ENCODE data around the genes UGT2A2, PRR27 and MUC7.

- RRBS = no CpG with 5 or more reads among the region's 1 CpG
These were observed 544.7 kb downstream of the CENPC start for GRCh38 chr4:67000681-67000890.

GRCh38 chr4:67701633-67701861 lies 592 bp upstream of the UBA6 start:
- RRBS = no CpG with 5 or more reads among the region's 3 CpGs

GRCh38 chr4:68311884-68312480 lies 37.9 kb downstream of the YTHDC1 start:
- RRBS = no CpG with 5 or more reads among the region's 6 CpGs

- RRBS = no CpG with 5 or more reads among the region's 6 CpGs
These were observed 36.6 kb downstream of the YTHDC1 start for GRCh38 chr4:68313345-68313622.

- RRBS = no CpG with 5 or more reads among the region's 7 CpGs
These were observed 25.9 kb downstream of the YTHDC1 start for GRCh38 chr4:68323915-68324401.

DNA sequence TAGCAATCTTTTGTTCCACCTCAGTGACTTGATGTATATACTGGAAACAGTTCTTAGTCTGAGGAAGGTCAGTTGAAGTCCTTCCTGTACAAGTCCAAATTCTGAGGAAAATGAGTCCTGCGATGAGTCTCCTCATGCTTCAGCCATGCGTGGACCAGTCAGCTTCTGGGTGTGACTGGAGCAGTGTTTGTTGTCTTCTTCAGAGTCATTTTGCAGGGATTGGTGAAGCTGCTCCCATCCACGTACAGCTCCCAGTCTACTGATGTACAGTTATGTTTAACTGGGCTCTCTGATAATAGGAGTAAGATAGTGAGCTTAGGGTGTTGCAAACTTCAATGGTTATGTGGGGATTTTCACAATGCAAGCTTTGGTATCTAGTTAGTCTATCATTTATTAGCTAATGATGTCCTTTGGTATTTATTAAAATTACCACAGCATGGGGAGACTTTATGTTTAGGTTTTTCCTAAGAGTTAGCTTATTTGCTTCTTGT lies 3.4 kb downstream of the UGT2B17 start:
- RRBS = no CpG with 5 or more reads among the region's 3 CpGs

DNA sequence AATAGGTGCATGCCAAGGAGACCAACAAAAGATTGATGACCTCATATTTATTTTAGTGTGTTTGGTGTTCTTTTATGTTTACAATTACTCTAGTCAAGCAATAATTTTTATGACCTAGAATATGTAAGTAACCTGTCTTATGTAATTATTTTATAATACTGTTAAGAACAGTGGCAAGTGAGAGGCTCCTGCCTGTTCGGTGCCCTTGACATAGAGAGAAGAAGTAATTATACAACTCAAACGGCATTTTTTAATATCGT lies 232 bp upstream of the UGT2B15 start:
- RRBS = no CpG with 5 or more reads among the region's 3 CpGs

DNA sequence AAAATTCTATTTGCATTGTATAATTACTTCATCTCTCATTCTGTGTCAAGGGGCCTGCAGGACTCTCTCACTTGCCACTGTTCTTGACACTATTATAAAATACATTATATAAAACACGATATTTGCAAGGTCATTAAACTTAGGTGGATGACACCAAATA lies 257 bp upstream of the UGT2B10 start:
- RRBS = no CpG with 5 or more reads among the region's 1 CpG

GRCh38 chr4:68864306-68865271 lies 48.8 kb downstream of the UGT2B10 start:
- RRBS = no CpG with 5 or more reads among the region's 8 CpGs

GRCh38 chr4:69166325-69166704 lies 48.2 kb downstream of the UGT2B11 start:
- RRBS = no CpG with 5 or more reads among the region's 3 CpGs

- RRBS = no CpG with 5 or more reads among the region's 4 CpGs
These were observed 492 bp downstream of the UGT2B4 start for GRCh38 chr4:69495154-69495671.

DNA sequence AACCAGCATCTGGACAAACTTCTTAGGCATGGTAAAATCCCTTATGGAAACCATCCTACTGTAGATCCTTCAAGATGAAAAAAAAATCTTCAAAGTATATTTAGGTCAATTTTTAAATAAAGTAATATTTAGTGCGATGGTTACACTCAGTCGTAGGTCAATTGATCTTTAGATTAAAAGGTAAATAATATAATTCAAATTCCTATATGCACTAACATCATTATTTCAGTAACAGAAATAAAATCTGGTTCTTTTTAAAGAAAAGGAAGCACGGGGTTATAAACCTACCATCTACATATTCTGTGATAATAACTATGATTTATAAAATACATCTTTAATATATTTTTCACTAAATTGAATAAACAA lies at the start of gene UGT2A2:
Gene UGT2A2 (minus strand): TSS at position 56 of the 366 bp plus-strand sequence.
- RRBS = no CpG with 5 or more reads among the region's 3 CpGs

DNA sequence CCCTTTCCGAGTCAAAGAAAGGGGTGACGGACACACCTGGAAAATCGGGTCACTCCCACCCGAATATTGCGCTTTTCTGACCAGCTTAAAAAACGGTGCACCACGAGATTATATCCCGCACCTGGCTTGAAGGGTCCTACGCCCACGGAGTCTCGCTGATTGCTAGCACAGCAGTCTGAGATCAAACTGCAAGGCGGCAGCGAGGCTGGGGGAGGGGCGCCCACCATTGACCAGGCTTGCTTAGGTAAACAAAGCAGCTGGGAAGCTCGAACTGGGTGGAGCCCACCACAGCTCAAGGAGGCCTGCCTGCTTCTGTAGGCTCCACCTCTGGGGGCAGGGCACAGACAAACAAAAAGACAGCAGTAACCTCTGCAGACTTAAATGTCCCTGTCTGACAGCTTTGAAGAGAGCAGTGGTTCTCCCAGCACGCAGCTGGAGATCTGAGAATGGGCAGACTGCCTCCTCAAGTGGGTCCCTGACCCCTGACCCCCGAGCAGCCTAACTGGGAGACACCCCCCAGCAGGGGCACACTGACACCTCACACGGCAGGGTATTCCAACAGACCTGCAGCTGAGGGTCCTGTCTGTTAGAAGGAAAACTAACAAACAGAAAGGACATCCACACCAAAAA lies 11.3 kb upstream of the UGT2A1 start:
- RRBS = no CpG with 5 or more reads among the region's 18 CpGs

DNA sequence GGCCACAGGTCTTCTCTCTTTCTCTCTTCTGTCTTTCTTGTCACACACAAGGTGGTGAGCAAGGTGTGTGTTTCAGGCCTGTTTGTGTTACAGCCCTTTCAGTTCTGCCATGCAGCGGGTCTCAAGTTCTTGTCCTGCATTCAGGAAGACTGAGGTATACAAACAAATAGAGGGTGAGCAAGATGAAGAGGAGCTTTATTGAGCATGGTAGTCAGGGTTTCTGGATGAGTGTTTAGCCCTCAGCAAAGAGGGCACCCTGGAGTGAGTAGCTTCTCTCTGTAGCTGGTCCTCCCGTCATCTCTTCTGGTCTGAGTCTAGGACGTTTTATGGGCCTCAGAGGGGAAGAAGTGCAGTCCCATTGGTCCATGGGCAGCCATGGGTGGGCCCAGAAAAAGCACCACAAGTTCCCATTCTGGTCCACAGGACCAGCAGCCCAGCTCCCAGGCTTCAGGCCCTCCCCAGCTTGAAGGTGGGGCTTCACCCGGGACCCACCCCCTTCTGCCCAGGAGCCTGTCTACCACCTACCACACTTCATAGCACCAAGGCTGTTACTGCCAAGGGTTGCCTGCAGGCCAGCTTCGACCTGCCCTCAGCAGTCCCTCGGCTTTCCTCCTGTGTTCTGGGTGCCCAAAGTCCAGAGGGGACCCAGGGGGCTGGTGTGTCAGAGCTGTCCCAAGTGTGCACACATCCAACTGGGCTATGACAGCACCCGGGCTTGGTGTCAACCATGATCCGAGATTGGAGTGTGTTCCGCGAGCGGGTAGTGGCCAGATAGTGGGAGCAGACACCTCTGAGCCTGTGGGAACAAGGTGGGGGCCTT lies 17.1 kb downstream of the SULT1B1 start:
- RRBS = no CpG with 5 or more reads among the region's 11 CpGs

GRCh38 chr4:69767147-69767508 lies 6.7 kb upstream of the SULT1B1 start:
- RRBS = no CpG with 5 or more reads among the region's 2 CpGs

GRCh38 chr4:70153803-70154331 lies at the start of gene PRR27:
TSS of gene PRR27 (plus strand) at chr4:70154237.
- RRBS = no CpG with 5 or more reads among the region's 4 CpGs

GRCh38 chr4:70471892-70472353 lies at the start of gene MUC7:
TSS of gene MUC7 (plus strand) at chr4:70472197.
- RRBS = no CpG with 5 or more reads among the region's 4 CpGs

- RRBS = no CpG with 5 or more reads among the region's 2 CpGs
These were observed 273 bp upstream of the AMBN start for GRCh38 chr4:70591798-70592167.

- RRBS = no CpG with 5 or more reads among the region's 4 CpGs
These were observed 25.6 kb downstream of the MOB1B start for GRCh38 chr4:70927763-70928208.

Data from HGPS cell (cell line).